ENCODE data around the gene STAT6.

DNA sequence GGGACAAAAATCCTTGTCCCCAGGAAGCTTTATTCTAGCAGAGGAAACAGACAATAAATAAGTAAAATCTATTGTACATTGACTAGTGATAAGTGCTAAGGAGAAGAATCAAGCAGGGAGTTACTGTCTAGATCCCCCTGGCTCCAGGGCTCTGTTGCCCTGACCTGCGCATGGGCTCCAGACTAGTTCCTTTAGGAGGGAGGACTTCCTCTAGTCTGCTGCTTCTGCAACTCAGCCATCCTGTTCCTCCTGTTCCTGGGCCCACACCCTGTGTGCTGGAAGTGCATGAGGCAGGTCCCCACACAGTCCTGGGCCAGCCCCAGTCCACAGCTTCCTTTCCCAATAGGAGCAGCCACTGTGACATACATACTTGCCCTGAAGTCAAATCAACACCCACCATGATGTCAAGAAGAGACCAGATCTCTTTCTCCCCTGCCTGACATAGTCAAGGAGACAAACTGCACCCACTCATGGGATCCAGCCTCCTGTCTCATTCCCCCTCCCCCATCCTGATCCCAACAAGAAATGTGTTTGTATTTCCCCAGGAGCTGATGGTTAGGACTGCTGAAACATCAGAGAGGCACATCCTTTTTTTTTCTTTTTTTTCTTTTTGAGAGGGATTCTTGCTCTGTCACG, 1.3 kb downstream of the SDR9C7 start:
- PRO-cap: no peak
- RAMPAGE, long total RNA, 3 experiments: no peak in any of the 3 experiments

DNA sequence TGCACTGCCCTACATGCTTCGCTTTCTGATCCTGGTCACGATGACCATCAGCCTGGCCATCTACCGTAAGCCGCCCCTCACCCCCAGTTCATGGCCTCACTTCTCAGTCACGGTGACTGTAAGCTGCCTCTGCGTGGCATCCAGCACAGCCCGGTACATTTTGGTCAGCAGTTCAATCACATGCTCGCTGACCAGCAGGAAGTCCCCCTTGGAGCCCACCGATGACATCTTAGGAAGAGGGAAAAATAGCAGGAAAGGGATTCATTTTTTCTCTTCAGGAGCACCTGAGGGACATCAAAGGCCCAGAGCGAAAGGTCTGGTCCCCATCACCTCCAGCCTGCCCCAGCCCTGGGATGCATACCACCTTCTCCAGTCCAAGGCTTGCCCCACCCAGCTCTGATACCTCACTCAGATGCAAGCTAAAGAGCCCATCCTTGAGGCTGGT, 12.7 kb upstream of the TAC3 start:
- PRO-cap: no peak
- RAMPAGE, long total RNA, 3 experiments: no peak in any of the 3 experiments

- PRO-cap: no peak
- RAMPAGE, long total RNA, 3 experiments: no peak in any of the 3 experiments
Measured at GRCh38 chr12:57056818-57057901, 7.2 kb upstream of the MYO1A start.

DNA sequence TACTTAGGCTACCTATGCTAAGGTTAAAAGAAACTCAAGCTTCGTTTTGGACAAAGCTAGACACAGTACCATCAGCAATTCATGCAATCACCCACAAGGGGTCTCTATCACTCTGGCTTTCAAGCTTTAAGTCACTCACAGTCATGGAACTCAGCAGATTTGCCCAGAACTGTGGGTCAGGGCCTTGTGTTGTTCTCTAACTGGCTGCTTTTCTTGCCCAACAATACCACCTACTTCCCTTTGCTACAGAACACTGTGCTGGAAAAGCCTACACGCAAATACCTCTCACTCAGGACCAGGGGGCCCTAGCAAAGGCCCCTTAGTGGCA, 9.1 kb downstream of the NEMP1 start:
- PRO-cap: no peak
- RAMPAGE, long total RNA, 3 experiments: no peak in any of the 3 experiments

DNA sequence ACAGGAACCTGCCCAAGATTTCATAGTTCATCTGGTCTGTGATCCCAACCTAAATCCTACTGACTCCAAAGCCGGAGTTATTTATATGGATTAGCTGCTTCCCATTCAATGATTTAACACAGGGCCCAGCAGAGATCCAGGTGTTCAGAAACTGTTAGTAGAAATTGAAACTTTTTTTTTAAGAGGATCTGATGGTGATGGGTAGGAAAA, 789 bp upstream of the NEMP1 start:
- PRO-cap: no peak
- RAMPAGE, long total RNA, 3 experiments: no peak in any of the 3 experiments

- PRO-cap: unidirectional peak, plus-strand start at chr12:57110393; unidirectional peak, plus-strand start at chr12:57110621
- RAMPAGE, long total RNA, 3 experiments: no peak in any of the 3 experiments
Measured at GRCh38 chr12:57109968-57111097, 829 bp downstream of the STAT6 start.

- PRO-cap: bidirectional peak, plus-strand start at chr12:57111436, minus-strand start at chr12:57111413
- RAMPAGE, long total RNA, 3 experiments: start-site peak on the minus strand in 3 of 3 experiments, at chr12:57111175-57111362 at its widest, 47 to 155 reads per replicate
Measured at GRCh38 chr12:57111098-57111591, at the start of gene STAT6. Gene STAT6 (minus strand): TSS chr12:57111362.

DNA sequence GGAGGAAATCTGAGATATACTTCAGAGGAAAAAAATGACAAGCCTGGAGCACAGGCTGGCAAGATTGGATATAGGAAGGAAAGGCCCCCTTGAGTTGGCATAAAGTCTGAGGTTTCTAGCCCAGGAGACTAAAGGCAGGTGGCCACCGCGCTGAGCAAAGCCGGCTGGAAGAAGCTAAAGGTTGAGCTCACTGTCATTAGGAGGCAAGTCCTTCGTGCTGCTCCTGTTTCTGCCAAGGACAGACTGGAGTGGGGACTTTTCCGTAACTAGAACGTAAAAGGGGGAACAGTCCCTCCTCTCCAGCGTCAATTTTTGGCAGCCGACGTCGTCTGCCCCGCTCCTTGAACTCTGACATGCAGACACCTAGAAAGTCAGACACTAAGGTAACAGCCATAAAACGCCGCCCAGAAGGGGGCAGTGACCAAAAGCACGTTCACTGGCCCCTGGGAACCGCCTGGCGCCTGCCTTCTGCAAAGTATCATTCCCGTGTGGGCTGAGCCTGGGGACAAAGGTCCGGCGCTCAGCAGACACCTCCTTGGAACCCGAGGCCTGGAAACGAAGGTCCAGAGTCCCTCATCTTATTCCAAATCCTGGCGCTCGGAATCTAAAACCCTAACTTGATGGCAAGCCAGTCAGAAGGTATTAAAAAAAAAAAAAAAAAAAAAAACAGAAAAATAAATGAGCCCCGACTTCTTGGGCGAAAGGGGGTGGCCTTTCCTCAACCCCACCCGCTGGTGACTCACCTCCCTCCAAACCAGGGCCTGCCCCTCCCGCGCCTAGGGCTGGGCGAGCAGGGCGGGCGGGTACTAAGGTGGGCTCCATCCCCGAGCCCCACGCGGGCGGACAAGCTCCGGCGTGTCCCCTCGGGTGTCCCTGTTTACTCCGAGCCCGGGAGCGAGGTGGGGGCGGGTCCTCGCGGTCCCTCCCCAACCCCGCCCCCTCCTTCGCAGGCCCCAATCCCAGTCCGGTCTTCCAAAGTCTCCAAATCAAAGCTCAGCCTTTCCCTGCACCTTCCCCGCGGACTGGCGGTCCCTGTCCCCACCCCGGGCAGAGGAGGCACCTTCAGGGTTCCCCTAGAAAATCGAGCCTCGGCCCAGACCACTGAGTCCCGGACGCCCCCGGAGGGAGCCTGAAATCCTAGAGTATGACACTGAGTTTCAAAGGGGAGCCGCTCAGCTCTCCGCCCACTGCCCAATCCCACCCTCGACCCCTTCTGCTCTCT, 901 bp upstream of the LRP1 start:
- PRO-cap: unidirectional peak, plus-strand start at position 481 of the sequence; bidirectional peak, plus-strand start at position 779 of the sequence, minus-strand start at position 741 of the sequence; bidirectional peak, plus-strand start at position 984 of the sequence, minus-strand start at position 879 of the sequence
- RAMPAGE, long total RNA, 3 experiments: no peak in any of the 3 experiments

GRCh38 chr12:57152522-57153365, 24.5 kb downstream of the LRP1 start:
- PRO-cap: no peak
- RAMPAGE, long total RNA, 3 experiments: no peak in any of the 3 experiments

GRCh38 chr12:57201378-57202115, 15.0 kb upstream of the NXPH4 start:
- PRO-cap: no peak
- RAMPAGE, long total RNA, 3 experiments: start-site peak on the plus strand in 2 of 3 experiments, at chr12:57201563-57201799 at its widest, 60 to 127 reads per replicate

- PRO-cap: no peak
- RAMPAGE, long total RNA, 3 experiments: no peak in any of the 3 experiments
Measured at GRCh38 chr12:57205986-57206256, 10.7 kb upstream of the NXPH4 start.

DNA sequence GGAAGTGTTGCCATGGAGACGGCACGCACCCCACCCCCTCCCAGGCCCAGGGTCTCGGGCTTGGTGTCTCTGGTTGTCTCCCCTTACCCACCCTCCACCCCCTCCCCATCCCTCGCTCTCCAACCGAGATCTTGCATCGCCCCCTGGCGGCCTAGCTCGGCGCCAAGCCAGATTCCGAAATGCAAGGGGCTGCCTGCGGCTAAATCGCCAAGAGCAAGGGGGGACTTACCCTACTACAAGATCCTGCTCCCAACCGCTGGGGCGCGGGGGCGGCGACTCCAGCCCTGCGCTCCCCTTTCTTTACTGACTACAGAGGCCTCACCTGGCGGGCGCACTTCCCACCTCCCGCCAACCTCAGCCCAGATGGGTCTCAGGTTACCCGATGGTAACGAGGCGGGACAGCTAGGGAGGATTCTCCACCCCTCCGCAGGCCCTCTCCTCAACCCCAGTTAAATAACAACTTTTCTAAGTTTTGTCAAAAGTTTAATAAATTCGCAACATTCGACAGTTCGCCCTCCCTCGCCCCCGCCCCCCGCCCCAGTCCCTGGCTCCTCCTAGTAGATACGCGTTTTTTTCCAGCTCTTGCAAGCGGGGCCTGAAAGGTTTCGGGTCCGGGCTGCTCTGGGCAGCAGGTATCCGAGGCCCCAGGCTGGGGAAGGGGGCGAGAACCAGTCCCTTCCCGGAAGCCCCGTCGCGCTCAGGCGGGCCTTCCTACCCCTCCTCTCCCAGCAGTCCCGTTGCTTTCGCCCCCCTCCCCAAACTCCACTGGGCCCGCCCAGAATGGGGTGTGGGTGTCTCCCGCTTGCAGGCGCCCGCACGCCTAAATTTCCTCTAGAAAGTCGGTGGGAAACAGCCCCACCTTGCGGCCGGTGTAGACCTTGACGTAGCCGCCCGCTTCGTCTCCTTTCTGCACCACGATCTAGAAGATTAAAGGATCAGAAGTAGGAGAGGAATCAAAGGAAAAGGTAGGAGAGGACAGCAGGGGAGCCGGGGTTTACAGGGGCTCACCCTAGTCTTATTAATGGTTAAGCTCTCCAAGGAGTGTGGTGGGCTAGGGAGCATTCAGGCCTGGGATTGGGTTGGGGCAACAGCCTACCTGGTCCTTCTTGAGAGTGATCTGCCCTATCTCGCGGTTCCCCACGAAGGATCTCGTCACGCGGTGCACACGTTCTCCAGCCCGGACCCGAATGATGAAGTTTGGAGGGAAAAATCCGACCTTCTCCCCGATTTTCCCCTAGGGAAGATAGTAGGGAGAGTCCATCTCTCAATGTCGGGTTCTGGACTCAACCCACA, 6.5 kb upstream of the NDUFA4L2 start:
- PRO-cap: no peak
- RAMPAGE, long total RNA, 3 experiments: no peak in any of the 3 experiments

DNA sequence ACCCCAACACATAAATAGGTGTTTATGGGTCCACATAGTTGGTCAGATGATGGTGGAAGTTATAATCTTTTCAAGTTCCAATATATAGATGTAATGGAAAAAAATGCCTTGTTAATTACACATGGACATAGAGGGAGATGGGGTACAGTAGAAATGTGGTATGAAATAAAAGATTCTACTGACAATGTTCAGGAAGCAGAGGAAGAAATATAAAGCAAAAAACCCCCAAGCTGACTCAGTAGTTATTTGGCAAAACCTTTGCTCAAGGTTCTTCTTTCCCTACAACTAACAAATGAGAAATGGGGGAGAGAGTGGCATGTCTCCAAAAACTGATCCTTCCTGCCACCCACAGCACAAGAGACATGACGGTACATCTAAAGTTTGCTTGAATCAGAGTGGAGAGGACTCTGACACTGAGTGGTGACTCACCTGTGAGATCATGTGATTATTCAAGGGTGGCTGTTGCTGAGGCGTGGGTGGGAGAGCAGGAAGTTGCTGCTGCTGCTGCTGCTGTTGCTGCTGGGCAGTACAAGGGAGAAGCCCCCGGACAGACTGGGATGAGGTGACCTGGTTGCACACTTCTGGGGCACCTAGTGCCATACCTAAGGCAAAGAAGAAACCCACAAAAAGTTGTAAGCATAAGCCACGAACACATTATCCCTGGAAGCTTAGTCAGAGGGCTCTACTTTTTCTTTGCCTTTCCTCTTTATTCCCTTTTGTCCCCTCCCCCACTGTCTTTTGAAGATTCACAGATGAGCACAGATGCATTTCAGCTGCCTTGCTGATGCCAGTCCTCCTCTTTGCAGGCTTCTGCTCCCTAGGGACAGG, 29.2 kb upstream of the STAC3 start:
- PRO-cap: no peak
- RAMPAGE, long total RNA, 3 experiments: no peak in any of the 3 experiments

DNA sequence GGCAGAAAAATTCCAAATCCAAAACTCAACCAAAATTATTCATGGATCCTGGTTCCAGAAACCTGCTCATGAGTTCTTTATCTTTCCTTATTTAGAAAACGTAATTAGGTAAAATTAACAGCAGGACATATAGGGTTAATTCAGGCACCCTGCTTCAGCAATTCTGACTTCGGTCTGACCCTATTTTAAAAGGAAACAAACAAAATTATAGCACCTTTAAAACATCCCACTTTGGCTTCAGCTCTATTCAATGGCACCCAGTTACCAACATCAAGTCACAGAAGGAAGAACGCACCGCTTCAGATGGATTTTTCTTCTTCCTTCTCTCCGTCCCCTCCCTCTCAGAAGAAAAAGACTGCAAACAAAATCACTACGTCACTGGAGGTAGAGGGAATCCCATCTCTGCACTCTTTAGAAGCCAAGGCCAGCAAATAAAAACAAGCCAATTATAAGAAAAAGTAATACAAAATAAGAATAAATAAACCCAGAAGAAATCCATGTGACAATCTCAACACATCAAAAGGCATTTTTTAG, 89.7 kb downstream of the R3HDM2 start:
- PRO-cap: no peak
- RAMPAGE, long total RNA, 3 experiments: no peak in any of the 3 experiments

DNA sequence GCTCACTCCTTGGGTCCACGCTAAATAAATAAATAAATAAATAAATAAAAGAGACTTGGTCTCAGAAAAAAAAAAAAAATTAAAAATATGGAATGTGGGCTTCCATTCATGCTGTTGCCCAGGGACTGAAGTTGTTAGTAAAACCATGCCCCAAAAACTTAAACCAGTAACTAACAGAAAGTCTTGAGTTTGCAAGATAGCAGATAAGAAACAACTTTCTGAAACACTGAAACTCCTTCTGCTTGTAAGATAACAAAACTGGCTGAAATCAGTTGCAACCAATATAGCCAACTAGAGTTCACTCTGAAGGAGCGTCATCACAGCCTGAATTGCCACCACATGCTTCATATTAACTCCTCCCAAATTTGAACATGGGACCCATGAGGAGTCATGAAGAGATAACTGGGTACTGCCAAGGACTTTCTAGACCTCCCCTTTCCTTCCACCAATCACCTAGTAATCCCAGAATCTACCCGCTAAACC, 53.7 kb downstream of the R3HDM2 start:
- PRO-cap: no peak
- RAMPAGE, long total RNA, 3 experiments: no peak in any of the 3 experiments

DNA sequence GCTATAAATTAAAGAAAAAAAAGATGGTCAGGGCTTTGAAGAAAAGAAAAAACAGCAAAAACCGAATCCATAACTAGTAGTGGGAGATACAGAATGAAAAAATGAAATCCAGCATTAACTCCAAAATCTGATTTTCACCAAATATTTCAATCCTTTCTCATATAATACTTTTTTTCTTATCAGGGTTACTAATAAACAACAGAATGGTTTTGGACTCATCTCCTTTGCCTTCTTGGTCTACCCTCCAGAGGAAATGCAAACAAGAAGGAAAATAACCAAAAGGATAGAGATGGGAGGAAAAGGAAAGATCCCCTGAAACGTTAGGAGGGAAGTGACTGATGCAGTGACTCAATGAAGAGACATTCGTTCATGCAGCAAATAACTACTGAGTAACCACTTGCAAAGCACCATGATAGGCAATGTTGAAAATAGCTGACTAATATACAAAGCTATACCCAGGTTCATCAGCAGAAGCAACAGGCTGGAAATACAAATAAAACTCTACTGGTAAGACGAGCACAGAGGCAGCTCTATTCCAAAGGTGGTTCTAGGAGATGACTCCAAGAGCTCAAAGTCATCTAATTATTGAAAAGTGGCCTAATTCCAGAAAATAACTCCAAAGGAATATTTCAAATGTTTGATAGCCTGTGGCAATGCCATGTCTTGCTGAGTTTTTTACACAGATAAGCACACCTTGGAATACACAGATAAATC, 41.8 kb downstream of the R3HDM2 start:
- PRO-cap: no peak
- RAMPAGE, long total RNA, 3 experiments: no peak in any of the 3 experiments

DNA sequence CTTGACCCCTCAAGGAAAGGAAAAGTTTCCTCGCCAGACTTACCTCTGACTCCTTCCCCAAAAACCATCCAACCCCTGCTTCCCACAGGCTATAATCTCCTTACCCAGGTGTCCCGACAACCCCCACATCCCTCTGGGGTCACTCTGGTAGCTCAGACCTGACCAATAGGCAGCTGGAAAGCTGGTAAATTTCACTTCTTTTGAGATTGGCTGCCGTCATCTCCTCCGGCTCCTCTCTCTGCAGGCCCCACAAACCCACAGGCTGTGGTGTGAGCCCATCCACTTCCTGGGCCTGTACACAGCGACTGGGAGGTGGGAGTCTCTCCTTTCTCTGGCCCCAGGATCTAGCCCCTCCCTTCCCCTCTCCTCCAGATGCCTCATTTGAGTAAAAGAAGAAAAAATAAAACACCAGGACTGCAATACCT, 660 bp downstream of the INHBC start:
- PRO-cap: no peak
- RAMPAGE, long total RNA, 3 experiments: no peak in any of the 3 experiments

DNA sequence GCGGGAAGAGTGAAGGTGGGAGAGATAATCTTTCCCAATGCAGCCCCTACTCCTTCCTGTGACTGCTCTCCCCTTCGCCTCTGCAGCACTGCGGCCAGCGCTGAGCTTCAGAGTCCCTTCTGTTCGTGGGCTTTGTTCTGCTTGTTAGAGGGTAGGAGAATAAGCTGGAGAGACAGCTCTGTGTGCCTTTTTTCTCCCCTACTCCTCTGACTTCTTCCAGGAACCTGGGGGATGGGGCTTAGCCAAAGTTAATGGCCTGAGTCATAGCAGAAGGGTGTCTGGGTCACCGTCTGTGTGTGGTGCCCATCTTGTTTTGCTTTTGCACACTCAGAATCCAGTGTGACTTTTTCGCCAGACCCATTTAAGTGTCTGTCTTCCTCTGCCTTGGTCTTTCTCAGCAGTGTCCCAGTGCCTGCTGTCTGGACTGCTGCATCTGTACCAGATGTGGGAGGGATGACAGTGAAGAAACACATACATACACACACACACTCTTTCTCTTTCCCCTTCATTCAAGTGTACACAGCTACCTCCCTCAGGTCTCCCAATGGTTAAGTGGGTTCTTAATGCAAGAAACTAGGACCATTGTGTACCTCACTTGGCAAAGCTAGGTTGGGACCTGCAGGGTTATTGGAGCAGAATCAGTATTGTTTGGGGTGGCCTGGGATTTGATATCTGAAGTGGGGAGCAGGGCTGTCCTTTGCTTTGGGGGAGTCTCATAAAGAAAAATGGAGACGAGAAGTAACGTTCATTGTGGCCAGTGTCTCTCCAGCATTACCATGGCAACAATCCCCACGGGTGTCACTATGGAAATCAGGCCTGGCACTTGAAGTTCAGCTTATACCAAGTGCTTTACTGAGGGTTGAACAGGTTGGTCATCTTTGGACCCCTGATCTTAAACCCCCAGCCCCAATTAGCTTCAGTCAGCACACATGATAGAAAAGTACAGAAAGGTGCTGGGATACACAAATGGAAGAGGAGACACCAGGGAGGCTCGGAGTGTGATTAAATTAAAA, 3.2 kb downstream of the KIF5A start:
- PRO-cap: no peak
- RAMPAGE, long total RNA, 3 experiments: no peak in any of the 3 experiments

GRCh38 chr12:57612769-57613756, 1.8 kb downstream of the ARHGEF25 start:
- PRO-cap: no peak
- RAMPAGE, long total RNA, 3 experiments: no peak in any of the 3 experiments

DNA sequence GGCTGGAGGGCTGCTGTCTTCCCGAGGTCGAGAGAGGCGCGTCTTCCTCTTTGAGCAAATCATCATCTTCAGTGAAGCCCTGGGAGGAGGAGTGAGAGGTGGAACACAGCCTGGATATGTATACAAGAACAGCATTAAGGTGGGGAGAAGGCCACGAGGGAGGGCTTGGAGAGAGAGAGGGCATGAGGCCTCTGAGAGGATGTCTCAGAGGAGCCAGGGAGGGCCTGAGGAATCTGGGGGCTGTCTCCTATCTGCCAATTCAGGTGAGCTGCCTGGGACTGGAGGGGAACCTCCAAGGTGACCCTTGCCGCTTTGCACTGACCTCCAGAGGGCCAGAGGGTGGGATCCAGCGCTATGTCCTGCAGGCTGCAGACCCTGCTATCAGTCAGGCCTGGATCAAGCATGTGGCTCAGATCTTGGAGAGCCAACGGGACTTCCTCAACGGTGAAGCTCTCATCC, 4.4 kb downstream of the ARHGEF25 start:
- PRO-cap: no peak
- RAMPAGE, long total RNA, 3 experiments: no peak in any of the 3 experiments